Suprapubic skin (tissue), 4 donors: ENCODE measurements around the genes ARHGAP18 and EPB41L2.

DNA sequence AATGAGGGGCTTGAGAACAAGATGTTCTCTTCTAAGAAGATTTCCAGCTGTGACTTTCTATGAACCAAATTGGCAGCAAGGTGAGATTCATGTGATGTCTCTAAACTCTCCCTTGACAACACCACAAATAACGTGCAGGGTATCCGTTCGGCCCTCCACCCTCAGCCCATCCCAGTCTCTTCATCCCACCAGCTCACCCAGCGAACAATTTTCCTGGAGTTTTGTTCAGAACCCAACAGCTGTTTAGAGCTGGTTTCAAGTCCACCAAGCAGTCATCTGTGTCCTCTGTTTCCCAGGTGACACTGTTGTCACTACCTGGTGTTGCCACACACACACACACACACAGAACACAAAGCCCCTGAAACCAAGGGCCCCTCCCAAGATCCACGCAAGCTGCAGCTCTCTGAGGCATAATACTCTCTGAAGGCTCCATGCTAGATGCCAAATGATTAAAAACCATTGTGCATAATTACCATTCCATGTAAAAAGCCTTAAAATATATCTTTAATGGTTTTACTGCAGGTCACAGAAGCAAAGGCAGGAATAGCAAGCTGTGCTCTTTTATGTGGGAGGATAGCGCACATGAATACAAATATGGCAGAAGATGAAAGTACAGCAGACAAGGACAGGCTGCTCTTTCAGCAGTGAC, 48.2 kb downstream of the ARHGAP18 start:
- PRO-cap: no peak
- RAMPAGE, long total RNA, 4 experiments: no peak in any of the 4 experiments

- PRO-cap: no peak
- RAMPAGE, long total RNA, 4 experiments: no peak in any of the 4 experiments
These were observed 38.2 kb downstream of the ARHGAP18 start for GRCh38 chr6:129671733-129672132.

DNA sequence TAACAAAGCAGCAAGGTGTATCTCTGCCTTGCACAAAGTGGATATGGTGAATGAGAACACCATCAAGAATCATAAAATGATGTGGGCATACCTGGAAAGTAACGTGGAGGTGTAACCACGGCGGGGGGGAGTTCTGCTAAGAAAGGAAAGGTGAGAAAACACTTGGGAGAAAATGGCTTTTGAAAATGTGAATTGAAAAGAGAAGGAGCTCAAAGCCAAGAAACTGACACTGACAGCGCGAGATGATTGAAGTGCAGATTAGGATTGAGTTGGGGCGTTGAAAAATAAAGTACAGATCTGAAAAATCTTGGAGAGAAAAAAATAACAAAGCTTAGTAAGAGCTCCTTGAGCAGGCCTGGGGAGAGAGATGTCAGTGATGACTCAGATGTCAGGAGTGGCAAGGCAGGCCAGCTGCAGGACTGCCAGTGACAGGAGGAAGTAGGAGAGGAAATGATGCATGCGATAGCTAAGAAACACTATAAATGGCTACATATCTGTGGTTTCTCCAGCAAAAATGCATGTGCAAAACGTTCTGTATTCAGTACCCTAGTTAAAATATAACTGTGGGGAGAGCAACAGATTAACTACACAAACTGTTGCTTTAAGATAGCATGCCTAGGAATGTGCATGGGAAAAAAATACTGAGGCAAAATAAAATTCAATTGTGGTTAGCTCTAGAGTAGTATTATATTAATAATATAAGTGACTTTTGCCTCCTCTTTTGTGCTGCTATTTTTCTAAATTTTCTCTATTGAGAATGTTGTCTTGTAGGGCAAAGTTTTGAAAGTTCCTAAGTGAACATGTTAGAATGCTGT, 26.0 kb downstream of the ARHGAP18 start:
- PRO-cap: no peak
- RAMPAGE, long total RNA, 4 experiments: no peak in any of the 4 experiments

GRCh38 chr6:129709515-129710586, at the start of gene ARHGAP18:
Gene ARHGAP18, minus strand, starts transcription at chr6:129710177.
- PRO-cap: bidirectional peak, plus-strand start at chr6:129710370, minus-strand start at chr6:129710219
- RAMPAGE, long total RNA, 4 experiments: start-site peak on the minus strand in 4 of 4 experiments, at chr6:129710161-129710229 at its widest, 79 to 262 reads per replicate

- PRO-cap: no peak
- RAMPAGE, long total RNA, 4 experiments: no peak in any of the 4 experiments
These were observed 1.2 kb downstream of the L3MBTL3 start for GRCh38 chr6:130019743-130019902.

GRCh38 chr6:130054264-130054908, 36.0 kb downstream of the L3MBTL3 start:
- PRO-cap: no peak
- RAMPAGE, long total RNA, 4 experiments: start-site peak on the plus strand in 1 of 4 experiments, at chr6:130054533-130054727 at its widest, 12 reads per replicate

GRCh38 chr6:130969940-130970791, 92.9 kb downstream of the EPB41L2 start:
- PRO-cap: no peak
- RAMPAGE, long total RNA, 4 experiments: start-site peak on the minus strand in 2 of 4 experiments, at chr6:130970313-130970347 at its widest, 69 to 88 reads per replicate

- PRO-cap: bidirectional peak, plus-strand start at chr6:131063428, minus-strand start at chr6:131063245
- RAMPAGE, long total RNA, 4 experiments: start-site peak on the minus strand in 4 of 4 experiments, at chr6:131063188-131063307 at its widest, 27 to 143 reads per replicate
These were observed at the start of gene EPB41L2 for GRCh38 chr6:131062720-131063332. Gene EPB41L2, minus strand, starts transcription at chr6:131063245.

DNA sequence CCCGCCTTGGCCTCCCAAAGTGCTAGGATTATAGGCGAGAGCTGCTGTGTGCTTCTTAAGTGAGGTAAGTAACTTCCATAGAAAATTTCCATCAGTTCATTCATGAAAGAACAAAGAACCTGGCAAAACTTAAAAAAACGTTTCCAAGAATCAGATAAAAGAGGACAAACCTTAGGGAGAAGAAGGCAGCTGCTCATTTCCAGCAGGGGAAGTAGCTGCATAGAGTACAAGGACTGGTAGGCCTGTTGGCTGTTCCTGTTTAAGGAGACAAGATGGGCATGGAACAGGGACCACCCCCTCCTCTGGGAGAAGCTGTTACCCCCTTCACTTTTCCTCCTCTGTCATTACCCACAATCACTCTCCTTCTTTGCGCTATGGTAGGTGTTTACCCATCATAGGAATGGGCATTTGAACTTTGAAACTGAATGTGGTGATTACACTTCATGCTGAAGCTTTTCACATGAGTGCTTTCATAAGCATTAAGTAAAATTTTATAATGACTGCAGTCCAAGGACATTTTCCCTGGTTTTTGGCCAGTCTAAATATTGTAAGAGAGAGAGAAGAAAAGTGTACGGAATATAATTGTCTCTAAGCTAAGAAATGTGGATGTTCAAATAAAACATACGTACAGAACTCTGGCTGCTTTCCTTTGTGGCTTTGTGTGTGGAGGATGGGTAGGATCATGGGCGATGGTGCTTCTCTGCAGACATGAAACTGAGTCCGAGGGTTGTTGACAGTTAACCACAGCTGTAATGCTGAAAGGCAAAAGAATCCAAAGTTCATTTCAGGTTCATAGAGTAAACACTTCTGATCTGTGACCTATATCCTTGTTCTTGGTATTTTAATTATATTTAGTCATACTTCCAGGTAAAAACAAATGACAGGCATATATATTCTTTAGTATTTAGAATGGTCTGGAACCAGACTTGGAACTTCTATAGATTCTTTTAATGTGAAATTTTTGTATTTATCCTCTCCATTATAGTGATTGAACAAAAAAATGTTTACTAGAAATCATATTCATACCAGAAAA, 56.3 kb downstream of the CCN2 start:
- PRO-cap: no peak
- RAMPAGE, long total RNA, 4 experiments: no peak in any of the 4 experiments

DNA sequence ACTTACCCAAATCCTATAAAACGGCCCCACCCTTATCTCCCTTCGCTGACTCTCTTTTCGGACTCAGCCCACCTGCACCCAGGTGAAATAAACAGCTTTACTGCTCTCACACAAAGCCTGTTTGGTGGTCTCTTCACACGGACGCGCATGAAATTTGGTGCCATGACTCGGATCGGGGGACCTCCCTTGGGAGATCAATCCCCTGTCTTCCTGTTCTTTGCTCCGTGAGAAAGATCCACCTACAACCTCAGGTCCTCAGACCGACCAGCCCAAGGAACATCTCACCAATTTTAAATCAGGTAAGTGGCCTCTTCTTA, 49.4 kb downstream of the CCN2 start:
- PRO-cap: no peak
- RAMPAGE, long total RNA, 4 experiments: no peak in any of the 4 experiments

- PRO-cap: no peak
- RAMPAGE, long total RNA, 4 experiments: no peak in any of the 4 experiments
These were observed 171.9 kb upstream of the CCN2 start for GRCh38 chr6:132123127-132123334.

DNA sequence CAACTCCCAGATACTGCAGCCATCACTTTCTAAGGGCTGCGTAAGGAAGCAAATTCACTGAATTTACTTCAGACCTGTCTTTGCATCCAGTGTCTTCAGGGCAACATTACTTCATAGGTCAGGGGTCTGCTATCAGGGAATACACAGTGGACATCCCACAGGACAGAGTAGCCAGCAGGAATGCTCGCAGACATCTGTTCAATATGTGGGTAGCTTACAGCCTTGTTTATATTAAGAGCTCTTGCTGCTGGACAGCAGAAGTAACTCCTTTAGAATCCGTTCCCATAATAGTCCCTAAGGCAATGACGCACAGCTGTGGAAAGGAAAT, 198.8 kb downstream of the MOXD1 start:
- PRO-cap: no peak
- RAMPAGE, long total RNA, 4 experiments: no peak in any of the 4 experiments

DNA sequence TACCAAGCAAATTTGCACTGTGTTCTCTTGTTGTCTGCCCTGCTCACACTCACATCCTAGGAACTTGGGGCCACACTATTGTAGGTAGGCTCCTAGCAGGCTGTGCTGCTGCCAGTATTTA, 8.8 kb upstream of the TAAR5 start:
- PRO-cap: no peak
- RAMPAGE, long total RNA, 4 experiments: no peak in any of the 4 experiments

DNA sequence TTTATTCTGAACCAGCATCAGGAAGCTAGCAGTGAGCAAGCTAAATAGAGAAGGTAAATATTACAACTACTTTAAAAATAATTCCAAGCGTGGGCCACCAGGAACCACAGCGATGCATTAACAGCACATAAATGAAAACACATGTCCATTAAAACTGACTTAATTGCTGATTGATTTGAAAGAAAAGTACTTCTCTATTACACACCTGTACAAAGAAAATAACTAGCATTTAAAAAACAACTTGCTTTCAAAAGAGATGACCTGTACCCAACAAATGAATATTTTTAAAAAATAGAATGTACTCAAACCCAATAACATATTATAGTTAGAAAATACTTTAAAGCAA, 364 bp upstream of the TAAR1 start:
- PRO-cap: no peak
- RAMPAGE, long total RNA, 4 experiments: no peak in any of the 4 experiments

DNA sequence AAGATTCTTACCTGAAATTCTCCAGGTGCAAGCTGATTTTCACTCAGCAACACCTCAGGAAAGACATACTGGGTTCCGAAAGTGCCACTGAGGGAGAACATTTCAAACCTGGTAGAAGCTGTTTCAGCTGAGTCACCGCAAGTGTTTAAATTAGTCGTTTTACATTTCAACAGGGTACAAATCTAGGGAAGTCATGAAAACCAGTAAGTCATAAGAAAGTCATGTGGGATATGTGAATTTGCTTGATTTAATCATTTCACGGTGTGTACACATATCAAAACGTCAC, 25.3 kb upstream of the TAAR1 start:
- PRO-cap: no peak
- RAMPAGE, long total RNA, 4 experiments: no peak in any of the 4 experiments

DNA sequence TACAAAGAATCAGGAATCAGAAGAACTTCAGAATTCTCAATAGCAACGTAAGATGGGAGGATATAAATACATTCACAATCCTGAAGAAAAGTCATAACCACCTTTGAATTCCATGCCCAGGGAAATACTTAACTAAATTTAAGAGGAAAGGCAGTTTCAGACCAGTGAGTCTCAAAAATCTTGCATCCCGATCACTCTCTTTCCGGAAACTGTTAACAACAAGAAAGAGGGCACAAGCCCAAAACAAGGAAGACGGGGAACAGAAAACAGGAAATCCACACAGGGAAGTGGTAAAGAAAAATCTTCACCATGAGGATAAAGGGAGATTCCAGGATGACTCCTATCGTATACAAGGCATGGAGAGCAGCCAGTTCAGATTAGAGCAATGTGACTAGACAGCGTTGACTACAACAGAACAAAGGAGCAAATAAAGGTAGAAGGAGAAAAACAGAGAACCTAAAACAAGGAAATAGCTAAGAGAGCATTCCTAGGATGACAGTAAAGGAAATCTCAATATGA, 26.6 kb downstream of the VNN1 start:
- PRO-cap: no peak
- RAMPAGE, long total RNA, 4 experiments: no peak in any of the 4 experiments

DNA sequence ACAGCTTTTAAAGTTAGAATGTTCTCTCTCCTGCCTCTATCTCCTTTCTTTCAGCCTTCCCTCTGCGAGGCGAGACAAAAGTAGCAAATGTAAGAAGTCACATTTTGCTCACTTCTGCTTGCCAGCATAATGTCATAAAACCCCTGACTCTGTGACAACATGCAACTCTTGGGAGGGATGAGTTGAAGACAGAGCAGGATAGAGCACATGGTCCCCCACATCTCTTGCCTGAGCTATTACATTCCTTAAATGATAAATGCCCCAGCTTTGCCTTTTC, 5.1 kb downstream of the SLC18B1 start:
- PRO-cap: no peak
- RAMPAGE, long total RNA, 4 experiments: no peak in any of the 4 experiments

DNA sequence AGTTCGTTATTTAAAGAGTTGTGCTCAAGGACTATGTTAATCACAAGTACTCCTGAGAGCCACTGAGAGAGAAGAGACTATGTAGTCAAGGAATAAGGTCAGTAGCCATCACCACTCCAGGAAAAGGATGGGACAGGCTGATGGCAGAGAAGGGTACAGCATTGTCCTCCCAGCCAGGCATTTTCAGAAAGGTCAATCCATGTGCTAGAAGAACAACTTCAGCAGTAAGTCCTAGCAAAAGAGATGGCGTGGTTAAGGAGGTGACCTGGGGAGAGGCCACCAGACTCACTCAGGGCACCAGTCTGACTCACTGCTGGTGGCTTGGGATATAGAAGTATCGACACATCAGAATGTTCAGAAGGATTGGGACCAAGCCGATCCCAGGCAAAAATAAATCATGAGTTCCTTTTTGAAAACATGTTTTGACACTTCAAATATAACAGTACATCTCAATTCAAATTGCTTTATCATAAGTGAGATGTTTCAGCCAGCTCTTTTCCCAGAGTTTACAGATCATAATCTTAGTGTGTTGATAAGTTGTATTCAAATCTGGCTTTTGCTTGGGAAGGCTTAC, 6.5 kb downstream of the RPS12 start:
- PRO-cap: no peak
- RAMPAGE, long total RNA, 4 experiments: no peak in any of the 4 experiments

GRCh38 chr6:132937391-132938107, 123.2 kb downstream of the RPS12 start:
- PRO-cap: no peak
- RAMPAGE, long total RNA, 4 experiments: no peak in any of the 4 experiments

GRCh38 chr6:133058102-133058445, 183.1 kb upstream of the EYA4 start:
- PRO-cap: no peak
- RAMPAGE, long total RNA, 4 experiments: no peak in any of the 4 experiments